Neural progenitor cell (in vitro differentiated cells): ENCODE results near the genes PPIAL4G, MCL1 and GOLPH3L.

GRCh38 chr1:147480116-147480360 is 61.3 kb upstream of the BCL9 start:
- RAMPAGE, long total RNA: no peak

DNA sequence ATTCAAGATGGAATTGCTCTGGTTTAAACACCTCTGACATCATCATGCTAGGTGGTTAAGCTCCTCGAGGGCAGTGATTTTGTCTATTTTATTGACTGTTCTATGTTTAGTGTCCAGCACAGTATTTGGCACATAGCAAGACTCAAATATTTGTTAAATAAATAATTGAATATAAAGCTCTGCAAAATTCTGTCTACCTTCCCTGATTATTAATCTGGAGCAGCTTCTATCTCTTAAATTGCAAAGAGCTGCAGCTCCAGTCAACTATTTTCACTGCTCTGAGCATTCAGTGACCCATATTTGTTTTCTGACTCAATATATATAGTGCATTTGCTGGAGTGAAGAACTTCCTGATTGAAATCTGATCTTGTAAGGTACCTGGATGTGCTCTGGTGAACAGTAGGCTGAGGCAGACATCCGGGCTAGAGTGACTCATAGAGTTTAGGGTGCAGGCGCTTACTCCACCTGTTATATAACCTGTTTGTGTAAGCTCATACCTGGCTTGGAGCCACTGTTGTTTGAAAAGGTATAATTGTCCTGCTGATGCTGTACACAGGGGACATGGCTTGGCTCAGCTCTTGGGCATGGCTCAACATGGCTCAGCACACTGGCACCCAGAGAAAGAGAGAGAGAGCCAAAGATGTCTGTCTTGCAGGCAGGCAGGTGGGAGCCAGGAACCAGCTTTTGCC is 43.5 kb downstream of the GJA5 start:
- RAMPAGE, long total RNA: no peak

DNA sequence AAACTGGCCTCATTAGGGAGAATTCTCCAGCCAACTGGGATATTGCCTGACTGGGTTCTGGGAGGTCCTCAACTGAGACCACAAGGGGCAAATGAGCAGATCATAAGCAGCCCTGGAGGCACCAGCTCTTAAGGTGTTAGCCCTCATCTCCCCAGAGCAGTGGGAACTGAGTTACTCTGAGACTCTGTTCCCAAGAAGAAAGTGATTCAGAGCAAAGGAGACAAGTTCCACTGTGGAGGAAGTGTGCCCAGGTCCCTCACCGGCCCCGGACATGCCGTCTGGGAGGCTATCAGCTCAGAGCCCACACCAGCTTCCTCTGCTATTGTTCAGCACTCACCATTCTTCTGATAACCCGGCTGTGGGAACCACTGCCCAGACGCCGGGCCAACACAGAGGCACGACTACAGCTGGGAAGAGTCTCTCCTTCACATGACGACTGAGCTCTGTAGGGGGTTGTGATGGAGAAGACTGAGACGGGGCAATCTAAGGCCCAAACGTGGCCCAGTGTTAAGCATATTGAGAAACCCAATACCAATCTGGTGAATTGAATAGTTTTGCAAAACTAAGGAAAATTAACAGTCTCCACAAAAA is 34.1 kb upstream of the GJA5 start:
- RAMPAGE, long total RNA: no peak

DNA sequence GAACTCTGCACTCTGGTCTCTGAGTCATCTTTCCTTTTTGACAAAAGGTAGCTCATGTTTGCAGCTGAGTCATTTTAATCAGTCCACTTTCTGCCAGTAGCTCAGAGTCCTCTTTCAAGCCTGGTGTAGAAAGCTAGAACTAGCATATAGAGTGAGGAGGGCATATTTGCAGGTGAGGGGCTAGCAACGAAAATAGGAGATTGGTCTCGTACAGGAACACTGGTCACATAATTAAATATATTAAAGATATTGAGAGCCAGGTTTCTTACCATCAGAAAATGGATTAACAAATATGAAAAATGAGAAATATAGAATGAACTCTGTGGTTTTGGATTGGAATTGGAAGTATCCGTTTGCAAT is 51.3 kb upstream of the GJA8 start:
- RAMPAGE, long total RNA: no peak

DNA sequence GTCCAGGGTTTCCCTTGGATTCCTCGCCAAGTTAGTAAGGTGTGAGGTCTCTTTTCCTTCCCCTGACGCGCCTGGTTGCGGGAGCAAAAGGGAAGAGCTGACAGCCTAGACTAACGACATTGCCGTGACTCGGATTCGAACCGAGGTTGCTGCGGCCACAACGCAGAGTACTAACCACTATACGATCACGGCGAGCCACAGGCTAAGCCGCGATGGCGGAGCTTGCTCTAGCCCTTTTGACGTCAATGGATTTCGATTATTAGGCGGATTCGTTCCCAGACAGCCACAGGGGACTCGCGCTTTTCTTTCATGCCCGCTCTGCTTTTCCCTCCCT is 150.5 kb upstream of the NBPF11 start:
- RAMPAGE, long total RNA: no peak

DNA sequence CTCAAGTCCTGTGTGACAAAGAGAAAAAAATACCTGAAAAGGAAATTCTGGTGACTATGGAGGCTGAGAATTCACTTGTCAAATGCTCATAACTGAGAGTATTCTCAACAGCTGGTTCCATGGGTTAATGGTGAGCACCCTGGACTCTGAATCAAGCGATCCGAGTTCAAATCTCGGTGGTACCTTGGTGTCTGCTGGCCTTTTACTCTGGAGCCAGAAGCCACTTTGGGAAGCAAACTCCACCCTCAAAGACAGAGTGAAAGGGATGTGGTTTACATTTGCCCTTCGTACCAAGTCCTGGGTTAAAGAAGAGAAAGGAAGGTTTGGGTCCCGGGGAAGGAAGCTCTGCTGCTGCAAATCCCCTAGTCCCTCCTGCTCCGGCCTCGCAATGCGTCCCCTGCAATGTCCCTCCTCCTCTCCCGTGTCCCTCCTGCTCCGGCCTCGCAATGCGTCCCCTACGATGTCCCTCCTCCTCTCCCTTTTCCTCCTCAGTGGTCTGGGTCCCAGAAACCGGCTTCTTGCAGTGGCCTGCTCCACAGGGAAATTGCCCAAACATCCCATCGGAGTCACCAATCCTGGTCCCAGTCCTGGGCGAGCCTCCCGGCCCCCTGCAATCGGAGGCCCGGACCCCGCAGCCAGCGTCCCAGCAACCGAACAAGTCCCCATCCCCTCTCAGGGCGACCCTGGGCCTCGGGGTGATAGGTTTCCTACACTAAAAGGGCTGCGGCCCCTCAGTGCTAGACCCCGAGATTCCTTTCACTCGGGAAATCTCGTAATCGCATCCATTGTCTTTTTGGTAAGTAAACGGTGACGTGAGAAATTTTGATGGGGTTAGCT is 129.4 kb downstream of the PPIAL4G start:
- RAMPAGE, long total RNA: no peak

GRCh38 chr1:148371949-148372340 is 111.2 kb downstream of the PPIAL4G start:
- RAMPAGE, long total RNA: no peak

DNA sequence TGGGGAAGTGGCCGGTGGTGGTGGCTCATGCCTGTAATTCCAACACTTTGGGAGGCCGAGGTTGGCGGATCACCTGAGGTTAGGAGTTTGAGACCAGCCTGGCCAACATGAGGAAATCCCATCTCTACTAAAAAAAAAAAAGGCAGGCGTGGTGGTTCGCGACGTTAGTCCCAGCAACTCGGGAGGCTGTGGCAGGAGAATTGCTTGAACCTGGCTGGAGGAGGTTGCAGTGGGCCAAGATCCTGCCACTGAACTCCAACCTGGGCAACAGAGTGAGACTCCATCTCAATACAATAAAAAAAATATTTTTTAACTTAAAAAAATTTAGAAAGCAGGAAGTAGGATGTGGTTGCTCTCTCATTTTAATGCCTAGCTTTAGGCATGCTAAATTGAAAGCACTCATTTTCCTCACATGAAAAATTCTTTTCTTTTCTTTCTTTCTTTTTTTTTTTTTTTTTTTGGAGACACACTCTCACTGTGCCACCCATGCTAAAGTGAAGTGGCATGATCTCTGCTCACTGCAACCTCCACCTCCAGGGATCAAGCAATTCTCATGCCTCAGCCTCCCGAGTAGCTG is 109.6 kb downstream of the PPIAL4G start:
- RAMPAGE, long total RNA: no peak

DNA sequence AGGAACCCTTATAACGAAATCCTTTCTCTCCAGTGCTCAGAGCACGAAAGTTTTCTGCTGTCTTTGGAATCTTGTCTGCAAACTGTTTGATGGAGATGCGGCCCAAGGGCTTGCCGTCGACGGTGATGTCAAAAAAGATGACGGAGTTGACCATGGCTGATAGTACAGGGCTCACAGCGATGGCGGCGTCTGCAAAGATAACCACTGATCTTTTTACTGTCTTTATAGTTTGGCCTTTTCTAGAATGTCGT is at the start of gene PPIAL4G:
Gene PPIAL4G (minus strand): TSS at position 204 of the 251 bp plus-strand sequence.
- RAMPAGE, long total RNA: no peak

GRCh38 chr1:149631497-149631813 is 47.8 kb downstream of the PPIAL4C start:
- RAMPAGE, long total RNA: no peak

DNA sequence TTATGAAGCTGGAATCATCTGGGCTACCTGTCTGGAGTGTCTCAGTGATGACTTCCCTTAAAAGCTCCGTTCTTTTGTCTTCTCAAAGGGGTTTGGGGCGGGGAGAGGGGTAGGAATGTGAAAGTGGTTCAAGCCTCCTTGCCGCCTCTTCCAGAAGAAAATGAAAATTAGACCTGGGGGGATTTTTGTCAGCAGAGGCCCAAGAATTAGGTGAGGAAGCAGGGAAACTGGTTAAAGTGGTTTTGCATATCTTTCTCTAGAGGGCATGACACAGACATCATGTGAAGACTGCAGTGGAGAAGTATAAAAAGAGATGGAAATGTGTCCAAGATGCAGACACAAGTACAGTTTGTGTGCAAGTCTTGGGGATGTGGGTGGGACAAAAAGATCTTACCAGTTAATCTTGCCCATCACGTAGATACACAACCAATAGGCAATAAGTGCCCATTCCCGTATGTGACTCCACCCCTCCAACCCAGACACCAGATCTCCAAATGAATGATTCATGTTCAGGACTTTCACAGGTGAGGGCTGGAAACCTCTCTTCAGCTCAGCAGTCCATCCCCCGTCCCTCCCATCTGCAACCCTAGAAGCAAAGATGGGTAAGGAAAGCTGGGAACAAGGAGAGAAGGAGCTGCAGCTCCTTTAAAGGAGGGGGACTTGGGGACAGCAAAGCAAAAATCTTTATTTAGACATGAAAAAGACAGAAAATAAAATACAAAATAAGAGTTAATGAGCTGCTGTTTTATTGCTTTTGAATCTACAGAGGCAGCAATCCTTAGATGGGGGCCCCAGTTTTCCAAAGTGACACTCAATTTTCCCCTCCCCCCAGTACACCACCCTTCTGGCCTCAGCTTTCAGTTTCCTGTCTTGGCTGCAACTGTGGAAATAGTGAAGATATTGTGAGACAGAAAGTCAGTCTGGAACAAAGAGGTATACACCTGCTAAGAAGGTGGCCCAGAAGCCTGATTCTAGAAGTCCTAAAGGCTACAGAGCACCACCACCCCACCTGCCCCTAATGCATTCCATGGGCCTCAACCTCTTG is 732 bp upstream of the MTMR11 start:
- RAMPAGE, long total RNA: no peak

GRCh38 chr1:150017309-150017817 is 6.8 kb upstream of the OTUD7B start:
- RAMPAGE, long total RNA: no peak

GRCh38 chr1:150155247-150155838 is 5.6 kb downstream of the PLEKHO1 start:
- RAMPAGE, long total RNA: no peak

DNA sequence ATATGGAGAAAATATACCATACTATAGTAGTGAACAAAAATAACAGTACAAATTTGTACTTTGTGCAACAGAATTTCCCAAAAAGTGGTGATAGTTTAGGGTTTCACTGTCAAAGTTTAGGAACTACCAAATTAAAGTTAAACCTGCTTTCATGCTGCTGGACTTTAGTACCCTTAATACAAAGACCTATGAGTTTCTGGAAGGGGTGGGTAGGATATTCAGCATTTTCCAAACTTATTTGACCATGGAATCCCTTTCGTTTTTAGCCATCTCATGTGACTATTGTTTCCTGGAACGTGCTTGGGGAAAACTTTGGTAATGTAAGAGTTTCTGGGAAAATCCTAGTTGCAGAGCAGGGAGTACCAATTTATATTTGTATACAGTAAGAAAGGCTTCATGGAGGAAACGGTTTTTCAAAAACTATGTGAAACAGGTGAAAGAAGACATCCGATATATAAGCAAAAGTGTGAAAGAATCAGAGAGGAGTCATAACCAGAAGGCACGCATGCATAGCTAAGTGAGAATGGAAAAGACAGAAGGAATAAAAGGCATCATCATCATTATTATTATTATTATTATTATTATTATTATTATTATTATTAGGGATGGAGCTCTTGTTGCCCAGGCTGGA is 20.1 kb downstream of the RPRD2 start:
- RAMPAGE, long total RNA: no peak

GRCh38 chr1:150545180-150546225 is 3.7 kb upstream of the ADAMTSL4 start:
- RAMPAGE, long total RNA: no peak

DNA sequence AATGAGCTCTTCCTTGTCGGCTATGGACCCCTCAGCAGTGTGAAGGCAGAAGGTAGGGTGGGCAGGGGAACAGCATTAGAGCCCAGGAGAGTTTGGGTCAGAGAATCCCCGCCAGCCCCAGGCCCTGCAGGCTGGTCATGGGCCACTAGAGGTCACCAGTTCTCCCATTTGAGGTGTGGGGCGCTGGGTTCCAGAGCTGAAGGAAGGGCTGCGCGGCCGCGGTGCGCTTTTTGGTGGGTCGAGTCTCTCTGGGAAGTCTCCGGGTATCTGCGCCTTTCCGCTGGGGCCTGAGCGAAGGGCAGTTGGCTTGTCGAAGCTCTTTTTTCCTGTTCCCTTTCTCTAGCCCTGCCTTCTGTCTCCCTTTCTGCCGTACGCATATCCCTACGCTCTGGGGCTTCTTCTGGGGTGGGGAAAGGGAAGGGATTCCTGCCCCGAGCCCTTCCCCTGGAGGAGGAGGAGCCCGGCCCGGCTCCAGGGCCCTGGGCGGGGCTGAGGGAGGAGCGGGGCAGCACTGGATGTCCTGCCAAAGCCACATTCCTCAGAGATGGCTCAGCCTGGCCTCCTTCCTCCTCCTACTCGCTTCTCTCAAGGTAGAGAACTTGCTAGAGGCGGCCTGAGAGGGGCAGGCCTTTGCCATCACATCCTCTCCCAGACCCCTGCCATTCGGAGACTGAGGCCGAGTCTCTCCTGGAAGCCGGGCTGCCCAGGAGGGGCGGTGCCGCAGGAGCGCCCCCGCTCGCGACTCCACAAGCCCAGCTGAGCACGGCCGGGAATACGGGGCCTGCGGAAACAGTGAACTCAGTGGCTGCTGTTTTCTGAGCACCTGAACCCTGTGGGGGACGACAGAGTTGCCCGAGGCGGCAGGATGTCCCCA is 12.0 kb downstream of the ADAMTSL4 start:
- RAMPAGE, long total RNA: start-site peak on the plus strand centred at position 536 of the sequence, 36 bp wide, 8 and 29 reads in 2 replicates

GRCh38 chr1:150568634-150568887 is 10.8 kb downstream of the MCL1 start:
- RAMPAGE, long total RNA: no peak

DNA sequence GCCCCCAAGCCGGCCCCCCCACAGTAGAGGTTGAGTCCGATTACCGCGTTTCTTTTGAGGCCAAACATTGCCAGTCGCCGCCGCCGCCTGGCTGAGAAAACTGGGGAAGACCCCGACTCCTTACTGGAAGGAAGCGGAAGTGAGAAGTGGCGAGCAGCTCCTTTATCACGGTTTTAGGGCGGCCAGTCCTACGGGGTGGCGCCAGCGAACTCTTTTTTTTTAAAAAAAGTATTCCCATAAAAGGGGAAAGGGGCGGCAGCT is at the start of gene MCL1:
Gene MCL1 (minus strand): TSS at position 148 of the 261 bp plus-strand sequence.
- RAMPAGE, long total RNA: no peak

DNA sequence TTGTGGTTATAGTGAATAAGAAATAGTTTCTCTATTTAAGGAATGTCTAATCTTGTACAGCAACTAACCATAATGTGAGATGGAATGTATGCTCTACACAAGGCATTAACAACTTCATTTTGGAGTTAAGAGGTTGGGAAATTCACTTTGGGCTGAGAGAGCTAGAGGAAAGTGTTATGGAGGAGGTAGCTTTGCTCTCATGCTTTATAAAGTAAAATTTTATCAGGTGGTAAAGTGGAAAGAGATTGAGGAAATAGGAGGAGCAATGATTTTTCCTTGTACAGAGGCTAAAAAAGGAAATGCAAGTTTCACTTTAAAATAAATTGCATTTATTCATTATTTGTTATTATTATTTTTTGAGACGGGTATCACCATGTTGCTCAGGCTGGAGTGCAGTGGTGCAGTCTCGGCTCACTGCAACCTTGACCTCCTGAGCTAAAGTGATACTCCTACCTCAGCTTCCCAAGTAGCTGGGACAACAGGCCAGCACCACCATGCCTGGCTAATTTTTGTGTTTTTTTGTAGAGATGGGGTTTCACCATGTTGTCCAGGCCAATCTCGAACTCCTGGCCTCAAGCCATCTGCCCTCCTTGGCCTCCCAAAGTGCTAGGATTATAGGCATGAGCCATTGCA is 3.2 kb upstream of the MCL1 start:
- RAMPAGE, long total RNA: no peak

DNA sequence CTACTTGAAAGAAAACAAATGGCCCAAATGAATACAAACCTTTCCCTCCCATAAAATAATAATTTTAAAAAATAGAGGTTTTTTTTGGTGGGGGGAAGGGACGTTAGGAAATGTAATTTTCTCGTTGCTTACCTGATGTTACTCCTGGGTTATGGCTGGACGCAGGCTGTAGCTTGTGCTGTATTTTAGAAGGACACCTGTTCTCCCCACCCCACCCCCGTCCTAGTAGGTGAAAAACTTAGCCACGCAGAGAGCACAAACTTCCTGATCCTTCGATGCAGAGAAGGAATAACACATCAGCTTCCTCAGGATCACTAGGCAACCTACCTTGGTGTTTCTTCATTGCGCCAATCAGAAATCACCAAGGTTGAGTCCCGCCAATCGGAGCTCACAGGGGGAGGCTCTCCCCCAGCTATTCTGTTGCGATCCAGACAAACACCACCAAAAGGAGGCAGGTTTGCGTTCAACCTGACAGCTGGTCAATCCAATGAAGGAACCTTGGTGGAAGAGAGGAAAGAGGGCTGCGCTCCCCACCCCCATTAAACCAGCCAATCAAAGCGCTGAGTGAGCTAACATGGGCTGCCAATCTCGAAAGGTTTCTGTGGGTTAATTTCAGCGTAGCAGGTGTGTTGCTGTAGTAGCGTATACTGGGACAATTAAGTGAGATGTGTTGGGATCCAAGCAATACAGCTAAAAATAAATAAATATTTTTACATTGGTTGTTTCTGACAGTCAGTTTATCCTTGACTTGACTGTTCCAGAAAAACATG is at the start of gene GOLPH3L:
Gene GOLPH3L (minus strand): TSS at position 295 of the 770 bp plus-strand sequence.
- RAMPAGE, long total RNA: no peak